A673 (cell line): Measurements from ENCODE around the genes CIAO2B and ELMO3.

- PRO-cap: no peak
Observed at GRCh38 chr16:61055582-61055937, 980.7 kb downstream of the CDH8 start.

- PRO-cap: no peak
Observed at GRCh38 chr16:64991586-64992167, 130.2 kb downstream of the CDH11 start.

DNA sequence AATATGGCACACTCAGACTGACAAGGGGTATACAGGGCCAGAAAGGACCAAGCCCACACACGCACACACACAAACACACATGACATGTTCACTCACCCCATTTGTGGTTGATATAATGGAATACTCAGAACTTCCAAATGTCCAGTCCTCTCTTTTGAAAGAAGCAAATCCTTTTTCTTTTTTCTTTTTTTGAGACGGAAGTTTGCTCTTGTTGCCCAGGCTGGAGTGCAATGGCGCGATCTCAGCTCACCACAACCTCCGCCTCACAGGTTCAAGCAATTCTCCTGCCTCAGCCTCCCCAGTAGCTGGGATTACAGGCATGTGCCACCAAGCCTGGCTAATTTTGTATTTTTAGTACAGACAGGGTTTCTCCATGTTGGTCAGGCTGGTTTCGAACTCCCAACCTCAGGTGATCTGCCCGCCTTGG is 600.0 kb upstream of the CDH5 start:
- PRO-cap: no peak

DNA sequence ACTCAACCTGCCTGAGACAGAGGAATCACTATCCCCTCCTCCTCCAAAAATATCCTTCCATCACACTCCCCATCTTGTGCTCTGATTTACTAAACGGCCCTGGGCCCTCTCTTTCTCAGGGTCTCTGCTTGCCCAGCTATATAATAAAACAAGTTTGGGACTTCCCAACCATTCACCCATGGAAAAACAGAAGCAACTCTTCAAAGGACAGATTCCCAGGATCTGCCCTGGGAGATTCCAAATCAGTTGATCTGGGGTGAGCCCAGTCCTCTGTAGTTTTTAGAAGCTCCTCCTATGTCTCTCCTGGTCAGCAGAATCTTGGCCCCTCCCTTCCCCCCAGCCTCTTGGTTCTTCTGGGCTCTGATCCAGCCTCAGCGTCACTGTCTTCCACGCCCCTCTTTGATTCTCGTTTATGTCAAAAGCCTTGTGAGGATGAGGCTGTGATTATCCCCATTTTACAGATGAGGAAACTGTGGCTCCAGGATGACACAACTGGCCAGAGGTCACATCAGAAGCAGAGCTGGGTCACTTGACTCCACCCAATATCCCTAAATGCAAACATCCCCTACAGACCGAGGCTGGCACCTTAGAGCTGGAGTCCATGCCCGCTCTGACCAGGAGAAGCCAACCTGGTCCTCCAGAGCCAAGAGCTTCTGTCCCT is 908 bp upstream of the CDH5 start:
- PRO-cap: no peak

DNA sequence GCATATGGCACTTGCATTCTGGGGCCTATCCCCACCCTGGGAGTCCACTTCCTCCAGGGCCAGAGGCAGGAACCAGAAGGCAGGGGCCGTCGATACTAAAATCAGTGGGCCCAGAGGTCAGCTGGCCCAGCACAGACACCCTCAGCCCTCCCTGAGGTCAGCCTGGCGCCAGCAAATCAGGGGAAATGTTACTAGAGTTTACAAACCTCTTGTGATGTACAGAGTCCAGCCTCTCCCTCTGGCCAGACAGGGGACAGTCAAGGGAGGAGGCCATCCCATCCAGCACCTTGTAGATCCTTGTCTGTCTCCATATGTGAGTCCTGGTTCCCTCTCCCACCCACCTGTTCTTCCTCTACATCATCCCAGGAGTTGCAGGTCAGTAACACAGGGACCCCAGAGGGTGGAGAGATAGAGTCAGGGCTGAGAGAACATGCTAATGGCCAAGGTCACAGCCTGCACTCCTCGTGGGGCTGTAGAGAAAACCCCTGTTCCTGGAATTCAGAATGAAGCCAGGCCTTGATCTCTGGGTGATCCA is 10.9 kb downstream of the CDH5 start:
- PRO-cap: no peak

DNA sequence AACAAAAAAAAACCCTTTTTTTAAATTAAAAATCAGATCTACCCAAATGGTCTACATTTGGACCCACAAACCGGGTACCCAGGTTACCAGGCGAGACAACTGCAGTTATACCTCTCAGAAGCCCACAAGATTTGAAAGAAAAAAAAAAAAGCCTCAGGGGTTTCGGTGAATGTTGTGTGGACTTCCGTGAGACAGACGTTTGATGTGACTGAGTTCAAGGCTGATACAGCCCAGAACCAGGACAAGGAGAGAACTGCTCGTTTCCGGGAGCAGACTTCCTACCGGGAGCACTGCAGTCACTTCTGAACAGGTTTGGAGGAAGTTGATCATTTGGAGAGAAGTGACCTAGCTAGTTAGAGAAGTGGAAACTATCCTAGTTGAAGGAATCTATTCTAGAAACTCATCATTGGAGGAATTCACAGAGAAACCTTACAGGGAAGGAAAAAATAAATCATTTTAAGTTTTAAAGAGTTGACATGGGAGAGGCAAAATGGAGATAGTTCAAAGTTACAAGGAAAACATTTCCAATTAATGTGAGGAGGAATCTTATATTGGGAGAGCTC is 875 bp downstream of the CKLF start:
- PRO-cap: no peak

- PRO-cap: no peak
Observed at GRCh38 chr16:66649369-66650018, 45.0 kb downstream of the CMTM3 start.

- PRO-cap: no peak
Observed at GRCh38 chr16:66694283-66694518, 2.3 kb downstream of the CMTM4 start.

DNA sequence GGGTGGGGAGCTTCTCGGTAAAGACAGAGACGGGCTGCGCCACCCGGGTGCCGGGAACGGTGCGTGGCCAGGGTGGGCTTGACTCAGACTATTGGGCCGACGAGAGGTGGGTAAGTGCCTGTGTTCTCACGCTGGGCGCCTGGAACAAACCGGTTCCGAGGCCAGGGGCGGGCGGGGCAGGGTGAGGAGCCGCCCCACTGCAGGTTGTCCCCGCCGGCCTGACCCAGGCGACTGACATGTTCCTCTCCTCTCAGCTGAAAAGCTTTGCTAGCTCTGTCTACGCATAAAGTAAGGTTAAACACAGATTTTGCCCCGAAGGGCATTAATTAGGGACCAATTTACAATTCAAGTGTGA is 564 bp upstream of the CMTM4 start:
- PRO-cap: no peak

GRCh38 chr16:66706044-66706493 is 9.5 kb upstream of the CMTM4 start:
- PRO-cap: no peak

DNA sequence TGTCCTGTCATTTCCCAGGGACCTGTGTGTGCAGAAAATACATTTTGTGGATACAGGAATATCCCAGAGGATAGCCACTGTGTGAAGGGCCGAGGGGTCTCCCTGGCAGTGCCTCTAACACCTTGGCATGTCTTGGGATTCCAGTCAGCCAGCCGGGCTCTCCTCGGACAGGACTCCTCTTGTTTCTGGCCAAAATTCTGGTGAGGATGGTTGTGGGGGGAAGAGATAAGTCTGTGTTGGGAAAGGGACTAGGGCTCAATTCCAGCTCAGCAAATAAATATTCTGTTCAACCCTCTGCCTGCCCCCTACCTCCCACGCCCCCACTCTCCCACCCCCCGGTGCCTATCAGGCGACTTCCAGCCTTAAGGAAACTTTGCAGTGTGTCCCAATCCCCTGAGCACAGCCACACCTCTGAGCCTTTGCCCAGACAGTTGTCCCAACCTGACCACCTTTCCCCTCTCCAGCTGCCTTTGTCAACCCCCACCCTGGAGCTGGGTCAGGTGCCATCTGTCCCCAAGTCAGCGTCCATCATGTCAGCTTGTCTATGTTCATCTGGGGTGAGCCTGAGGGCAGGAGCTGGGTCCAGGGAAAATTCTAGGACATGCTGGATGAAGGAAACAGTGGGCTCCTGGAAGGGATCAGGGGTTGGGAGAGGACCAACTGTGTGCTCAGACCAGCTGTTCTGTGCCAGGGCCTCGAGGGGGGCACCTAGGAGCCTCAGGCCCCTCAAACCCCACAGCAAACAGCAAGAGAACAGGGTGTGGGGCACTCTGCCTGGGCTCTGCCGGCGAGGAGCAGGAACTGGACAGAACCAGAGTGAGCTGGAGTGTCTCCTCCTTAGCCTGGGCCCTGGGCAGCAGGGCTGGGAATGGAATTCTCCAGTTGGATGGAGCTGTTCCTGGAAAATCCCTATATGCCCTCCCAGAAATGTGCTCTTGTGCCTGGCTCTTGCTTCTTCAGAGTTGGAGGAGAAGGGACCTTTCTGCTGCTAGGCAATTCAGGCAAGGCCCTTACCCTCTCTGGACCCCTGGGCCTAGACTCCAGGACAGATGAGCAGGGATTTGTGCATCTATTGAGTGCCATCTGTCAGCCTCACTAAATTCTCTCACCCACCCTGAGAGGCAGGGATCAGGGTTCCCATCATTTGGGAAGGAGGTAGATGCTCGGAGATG is 17.8 kb downstream of the CDH16 start:
- PRO-cap: no peak

- PRO-cap: no peak
Observed at GRCh38 chr16:66902822-66903614, 15.7 kb downstream of the CDH16 start.

- PRO-cap: bidirectional peak, plus-strand start at chr16:66934488, minus-strand start at chr16:66934382
Observed at GRCh38 chr16:66933816-66934600, at the start of gene CIAO2B. Gene CIAO2B (minus strand): TSS chr16:66934402.

DNA sequence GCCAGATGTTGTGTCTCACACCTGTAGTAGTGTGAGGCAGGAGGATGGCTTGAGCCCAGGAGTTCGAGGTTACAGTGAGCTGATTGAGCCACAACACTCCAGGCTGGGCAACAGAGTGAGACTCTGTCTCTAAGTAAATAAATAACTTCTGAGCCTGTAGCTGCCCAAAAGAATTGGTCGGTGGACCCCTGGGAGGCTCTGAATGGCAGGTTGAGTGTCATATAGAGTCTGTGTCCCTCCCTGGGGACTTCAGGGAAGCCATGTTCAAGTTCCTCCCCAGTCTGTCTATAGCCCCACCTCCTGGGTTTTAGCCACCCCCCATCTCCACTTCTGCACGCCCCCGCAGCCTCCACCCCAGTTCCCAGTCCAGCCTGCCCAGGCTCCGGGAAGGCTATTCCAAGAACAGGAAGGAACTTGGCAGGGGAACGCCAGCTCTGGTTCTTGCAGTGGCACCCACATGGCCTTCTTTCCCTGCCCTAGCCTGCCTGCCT is 9.5 kb upstream of the CES4A start:
- PRO-cap: no peak

DNA sequence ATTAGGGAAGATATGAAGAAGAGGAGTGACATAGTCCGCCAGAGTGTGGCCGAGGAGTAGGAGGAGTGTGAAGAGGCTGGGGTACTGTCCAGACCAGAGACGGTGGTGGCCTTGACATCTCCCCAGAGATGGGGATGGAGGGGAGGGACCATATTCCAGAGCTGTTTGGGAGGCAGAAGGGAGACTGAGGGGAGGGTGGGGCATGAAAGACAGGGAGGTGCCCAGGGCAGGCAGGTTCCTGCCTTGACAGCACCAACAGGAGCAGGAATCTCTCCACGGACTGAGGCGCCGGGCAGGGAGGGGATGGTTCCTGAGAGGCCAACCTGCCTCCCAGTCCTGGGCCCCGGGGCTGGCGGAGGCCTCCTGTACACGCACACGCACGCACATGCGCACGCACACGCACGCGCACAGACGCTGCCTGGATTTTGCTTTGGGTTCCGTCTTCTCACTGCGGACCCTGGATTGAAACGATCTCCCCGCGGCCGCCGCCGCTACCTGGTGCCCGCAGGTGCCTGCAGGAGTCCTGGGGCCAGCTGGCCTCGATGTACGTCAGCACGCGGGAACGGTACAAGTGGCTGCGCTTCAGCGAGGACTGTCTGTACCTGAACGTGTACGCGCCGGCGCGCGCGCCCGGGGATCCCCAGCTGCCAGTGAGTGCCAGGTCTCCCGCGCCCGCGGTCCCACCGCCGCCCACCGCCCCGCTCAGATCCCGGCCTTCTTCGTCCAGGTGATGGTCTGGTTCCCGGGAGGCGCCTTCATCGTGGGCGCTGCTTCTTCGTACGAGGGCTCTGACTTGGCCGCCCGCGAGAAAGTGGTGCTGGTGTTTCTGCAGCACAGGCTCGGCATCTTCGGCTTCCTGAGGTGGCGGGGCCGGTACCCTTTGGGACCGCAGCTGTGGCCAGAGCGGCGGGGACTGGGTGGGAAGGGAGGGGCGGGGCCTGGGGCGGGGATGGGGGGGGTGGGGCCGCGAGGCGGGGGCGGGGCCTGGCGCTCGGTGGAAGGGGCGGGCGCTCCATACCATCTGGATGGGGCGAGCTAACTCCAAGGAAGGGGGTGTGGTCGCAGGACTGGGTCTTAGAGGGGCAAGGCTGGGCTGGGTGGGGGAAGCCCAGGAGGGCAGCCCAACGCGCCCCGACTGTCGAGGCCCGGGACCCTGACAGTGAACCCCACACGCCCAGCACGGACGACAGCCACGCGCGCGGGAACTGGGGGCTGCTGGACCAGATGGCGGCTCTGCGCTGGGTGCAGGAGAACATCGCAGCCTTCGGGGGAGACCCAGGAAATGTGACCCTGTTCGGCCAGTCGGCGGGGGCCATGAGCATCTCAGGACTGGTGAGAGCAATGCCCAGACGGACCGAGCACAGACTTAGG is 12.2 kb downstream of the CES4A start:
- PRO-cap: no peak

DNA sequence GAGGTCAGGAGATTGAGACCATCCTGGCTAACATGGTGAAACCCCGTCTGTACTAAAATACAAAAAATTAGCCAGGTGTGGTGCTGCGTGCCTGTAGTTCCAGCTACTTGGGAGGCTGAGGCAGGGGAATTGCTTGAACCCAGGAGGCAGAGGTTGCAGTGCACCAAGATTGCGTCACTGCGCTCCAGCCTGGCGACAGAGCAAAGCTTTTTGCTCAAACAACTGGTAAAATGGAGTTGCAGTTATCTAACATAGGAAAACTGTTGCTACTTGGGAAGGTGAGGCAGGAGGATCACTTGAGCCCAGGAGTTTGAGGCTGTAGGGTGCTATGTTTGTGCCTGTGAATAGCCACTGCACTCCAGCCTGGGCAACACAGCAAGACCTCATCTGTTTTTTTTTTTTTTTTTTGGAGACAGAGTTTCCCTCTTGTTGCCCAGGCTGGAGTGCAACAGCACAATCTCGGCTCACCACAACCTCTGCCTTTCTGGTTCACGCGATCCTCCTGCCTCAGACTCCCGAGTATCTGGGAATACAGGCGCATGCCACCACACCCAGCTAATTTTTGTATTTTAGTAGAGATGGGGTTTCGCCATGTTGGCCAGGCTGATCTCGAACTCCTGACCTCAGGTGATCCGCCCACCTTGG is 14.3 kb upstream of the PHAF1 start:
- PRO-cap: no peak

DNA sequence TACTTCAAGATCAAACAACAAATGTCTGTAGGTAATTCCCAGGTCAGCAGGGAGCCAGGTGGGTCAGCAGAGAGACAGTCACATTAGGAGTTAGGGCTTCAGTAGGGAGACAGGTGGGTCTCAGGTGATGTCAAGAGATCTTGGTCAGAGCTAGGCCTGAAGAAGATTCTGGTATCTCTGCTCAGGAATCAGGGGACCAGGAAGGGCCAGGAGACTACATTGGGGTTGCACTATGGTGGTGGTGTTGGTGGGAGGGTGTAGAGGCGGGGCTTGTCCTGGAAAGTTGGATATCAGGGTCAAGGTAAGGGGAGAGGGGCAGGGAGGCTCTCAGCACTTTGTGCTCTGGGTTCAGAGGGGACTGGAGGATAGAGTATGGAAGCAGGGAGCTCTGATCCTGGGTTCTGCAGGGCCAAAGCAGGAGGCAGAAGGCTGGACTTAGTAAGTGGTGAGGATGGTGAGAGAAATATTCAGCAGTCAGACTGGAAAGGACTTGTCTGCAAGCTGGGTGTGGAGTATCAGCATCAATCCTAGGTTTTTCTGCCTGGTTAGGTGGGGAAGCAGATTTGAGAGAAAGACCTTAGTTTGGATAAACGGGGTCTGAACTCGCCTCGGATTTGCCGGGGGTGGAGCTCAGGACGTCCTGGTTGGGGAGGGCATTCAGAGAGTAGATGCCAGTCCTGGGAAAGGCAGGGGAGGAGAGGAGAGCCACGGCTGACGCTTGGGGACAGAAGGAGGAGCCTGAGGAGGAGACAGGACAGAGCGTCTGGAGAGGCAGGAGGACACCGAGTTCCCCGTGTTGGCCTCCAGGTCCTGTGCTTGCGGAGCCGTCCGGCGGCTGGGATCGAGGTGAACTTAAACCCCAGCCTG is 8.9 kb downstream of the HSF4 start:
- PRO-cap: unidirectional peak, plus-strand start at position 755 of the sequence

DNA sequence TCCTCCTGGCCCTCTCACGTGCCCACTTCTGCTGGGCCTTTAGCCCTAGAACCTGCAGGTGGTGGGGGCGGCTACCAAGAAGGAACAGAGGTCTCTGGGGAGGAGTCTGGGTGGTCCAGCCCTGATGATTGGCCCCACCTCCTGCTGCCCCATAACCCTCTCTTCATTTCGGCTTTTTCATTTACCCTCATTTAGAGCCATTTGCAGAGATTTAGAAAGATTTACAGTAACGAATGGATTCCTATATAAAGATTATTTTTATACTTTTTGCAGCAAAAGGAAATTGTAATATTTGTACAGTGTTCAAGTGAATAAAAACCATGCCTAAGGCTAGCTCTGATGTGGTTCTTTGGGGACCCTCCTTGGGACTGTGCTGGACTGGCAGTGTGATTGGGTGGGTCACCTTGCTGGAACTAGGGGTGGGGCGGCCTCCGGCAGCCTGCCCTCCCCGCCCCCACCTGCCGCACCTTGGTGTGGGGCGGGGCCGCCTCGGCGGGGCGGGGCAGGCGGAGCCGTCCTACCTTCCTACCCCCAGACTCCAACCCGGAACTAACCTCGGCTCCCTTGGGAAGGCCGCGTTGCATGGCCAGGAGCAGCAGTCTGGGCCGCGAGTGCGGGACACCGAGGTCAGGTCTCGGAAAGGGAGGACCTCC is at the start of gene ELMO3:
ELMO3 (plus strand) TSS at position 546 of the 653 bp plus-strand sequence.
- PRO-cap: no peak

DNA sequence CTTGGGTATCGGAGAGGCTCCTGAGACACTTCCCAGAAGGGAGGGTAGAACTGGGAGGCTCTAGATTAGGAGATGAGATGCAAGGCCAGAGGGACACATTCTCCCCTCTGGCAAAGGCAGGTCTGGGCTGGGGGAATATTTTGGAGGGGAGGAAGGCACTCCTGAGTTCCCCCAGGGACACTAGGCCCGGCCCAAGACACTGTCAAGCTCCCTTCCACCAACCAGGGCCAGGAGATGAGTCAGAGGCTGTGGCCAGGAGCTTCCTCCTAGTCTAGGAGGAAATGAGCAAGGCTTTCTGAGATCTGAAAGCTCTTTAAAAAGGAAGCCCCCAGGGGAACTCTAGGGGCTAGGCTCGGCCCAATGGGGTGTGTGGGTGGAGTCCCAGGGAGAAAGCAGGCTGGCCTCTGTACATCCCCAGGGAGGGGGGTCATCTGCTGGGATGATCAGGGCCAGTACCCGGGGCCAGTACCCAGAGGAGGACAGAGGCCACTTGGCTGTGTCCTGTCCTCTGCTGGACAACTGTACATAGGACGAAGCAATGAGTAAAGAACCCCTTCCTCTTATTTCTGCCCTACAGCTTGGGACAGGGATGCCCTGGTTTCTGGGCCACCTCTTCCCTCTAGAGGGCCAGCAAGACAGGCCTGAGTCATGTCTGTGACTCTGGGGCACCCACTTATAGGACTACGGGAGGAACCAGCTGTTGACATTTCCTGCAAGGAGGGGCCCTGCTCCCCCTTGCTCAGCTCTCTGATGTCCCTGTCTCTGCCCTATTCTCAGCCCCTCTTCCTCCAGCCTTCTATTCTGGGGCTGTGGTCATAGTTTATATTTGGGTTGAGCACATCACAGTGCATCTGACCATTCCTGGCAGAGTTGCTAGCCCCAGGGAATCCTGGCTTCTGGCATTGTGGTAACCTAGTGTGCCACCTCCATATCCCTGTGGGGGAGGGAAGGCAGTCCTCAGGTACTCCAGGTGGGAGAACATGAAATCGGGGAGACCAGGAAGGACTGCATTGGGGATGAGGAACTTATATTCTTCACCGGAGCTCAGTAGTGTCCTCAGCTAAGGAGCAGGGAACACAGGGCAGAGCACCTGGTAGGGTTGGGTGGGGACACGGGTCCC is 2.7 kb downstream of the FHOD1 start:
- PRO-cap: unidirectional peak, minus-strand start at position 282 of the sequence

GRCh38 chr16:67364925-67365490 is 28.3 kb downstream of the TPPP3 start:
- PRO-cap: no peak